Placental pericyte (primary cell): ENCODE results near the genes ADM2 and SYCE3.

DNA sequence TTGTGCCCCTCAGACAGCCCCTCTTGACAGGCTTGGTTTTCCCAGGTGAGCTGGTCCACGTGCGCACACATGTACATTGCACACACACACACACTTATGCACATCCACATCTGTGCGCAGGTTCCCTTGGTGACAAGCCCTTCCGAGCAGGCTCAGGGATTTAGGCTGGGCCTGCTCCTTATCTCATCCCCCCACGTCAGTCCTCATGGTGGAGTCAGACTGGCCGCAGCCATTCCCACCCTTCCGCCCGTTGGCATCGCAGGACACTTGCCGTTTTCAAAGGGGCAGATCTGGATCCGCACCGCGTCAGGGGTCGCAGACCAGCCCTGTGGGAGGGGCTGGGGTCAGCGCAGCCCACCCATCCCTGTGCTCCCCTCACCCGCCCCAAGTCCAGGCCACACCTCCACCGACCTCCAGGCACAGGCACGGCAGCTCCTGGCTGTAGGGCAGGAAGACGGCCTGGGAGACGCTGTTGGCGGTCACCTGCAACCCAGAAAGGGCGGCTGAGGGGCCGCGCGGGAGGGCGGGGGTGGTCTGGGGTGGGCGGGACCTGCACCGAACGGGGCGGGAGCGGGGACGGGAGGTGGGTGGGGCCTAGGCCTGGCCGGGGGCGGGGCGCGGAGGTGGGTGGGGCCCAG is 13.4 kb downstream of the IL17REL start:
- CAGE, long polyA plus RNA = no peak

DNA sequence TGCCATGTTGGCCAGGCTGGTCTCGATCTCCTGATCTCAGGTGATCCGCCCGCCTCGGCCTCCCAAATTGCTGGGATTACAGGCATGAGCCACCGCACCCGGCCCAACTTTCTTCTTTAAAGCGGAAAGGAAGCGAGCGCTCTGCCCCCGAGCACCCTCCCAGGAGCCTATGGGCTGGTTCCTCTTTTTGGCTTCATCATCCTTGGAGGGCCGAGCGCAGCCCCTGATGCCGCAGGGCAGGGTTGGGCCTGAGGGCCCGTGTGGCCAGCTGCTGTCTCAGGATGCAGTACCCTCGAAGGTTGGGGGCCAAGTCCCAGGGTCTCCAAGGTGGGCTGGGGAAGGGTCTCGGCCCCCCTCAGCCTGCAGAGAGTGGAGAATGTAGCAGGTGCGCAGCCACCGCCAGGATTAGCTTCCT is 2.7 kb downstream of the PANX2 start:
- CAGE, long polyA plus RNA = no peak

DNA sequence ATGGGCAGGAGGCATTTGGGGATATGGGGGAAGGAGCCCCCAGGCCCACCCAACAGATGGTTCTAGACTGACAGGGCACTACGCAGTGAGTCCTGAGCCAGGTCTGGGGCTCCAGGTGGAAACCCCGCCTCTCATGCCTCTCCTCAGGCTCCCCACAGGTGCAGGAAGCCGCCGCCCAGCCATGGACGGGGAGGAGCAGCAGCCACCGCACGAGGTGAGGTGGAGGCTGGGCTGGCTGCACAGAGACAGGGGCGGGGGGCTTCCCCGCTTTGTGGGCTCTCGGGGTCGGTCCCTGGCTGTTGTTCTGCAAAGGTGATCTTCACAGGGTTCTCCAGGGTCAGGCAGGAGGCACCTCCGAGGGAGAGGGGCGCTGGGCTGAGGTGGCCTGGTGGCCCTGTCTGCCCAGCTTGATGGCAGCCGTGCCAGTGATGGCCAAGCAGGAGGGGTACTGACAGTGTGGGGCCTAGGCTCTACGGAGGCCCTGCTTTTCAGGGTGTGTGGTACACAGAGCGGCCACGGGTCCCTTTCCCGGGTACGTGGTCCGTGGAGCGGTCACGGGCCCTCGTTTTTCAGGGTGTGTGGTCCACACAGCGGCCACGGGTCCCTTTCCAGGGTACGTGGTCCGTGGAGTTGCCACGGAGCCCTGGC is 7.3 kb downstream of the TRABD start:
- CAGE, long polyA plus RNA = no peak

DNA sequence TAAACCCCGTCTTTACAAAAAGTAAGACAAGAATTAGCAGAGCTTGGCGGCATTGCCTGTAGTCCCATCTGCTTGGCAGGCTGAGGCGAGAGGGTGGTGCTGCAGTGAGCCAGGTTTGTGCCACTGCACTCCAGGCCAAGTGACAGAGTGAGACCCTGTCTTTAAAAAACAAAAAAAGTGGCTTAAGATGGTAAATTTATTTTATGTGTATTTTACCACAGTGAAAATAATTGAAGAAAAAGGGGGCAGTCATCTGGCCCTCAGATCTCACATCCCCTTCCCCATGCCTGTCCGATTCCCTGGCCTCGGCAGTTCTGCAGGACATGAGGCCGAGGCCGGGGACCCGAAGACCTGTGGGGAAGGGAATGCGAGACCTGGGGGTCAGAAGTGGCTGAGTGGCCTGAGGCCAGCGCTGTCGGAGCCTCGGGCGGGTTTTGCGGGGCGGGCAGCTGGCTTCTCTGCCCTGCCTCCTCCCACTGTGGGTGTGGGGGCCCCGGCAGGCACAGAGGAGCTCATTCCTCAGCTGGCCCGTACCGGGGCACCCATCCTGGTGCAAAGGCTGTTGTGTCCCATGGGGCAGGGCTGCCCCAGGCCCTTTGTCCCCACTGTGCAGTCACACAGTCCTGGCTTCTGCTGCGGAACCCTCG is 4.7 kb downstream of the SELENOO start:
- CAGE, long polyA plus RNA = no peak

- CAGE, long polyA plus RNA = no peak
Observed at GRCh38 chr22:50276454-50277079, 6.4 kb upstream of the MAPK11 start.

- CAGE, long polyA plus RNA = no peak
Observed at GRCh38 chr22:50287753-50288324, 17.7 kb upstream of the MAPK11 start.

DNA sequence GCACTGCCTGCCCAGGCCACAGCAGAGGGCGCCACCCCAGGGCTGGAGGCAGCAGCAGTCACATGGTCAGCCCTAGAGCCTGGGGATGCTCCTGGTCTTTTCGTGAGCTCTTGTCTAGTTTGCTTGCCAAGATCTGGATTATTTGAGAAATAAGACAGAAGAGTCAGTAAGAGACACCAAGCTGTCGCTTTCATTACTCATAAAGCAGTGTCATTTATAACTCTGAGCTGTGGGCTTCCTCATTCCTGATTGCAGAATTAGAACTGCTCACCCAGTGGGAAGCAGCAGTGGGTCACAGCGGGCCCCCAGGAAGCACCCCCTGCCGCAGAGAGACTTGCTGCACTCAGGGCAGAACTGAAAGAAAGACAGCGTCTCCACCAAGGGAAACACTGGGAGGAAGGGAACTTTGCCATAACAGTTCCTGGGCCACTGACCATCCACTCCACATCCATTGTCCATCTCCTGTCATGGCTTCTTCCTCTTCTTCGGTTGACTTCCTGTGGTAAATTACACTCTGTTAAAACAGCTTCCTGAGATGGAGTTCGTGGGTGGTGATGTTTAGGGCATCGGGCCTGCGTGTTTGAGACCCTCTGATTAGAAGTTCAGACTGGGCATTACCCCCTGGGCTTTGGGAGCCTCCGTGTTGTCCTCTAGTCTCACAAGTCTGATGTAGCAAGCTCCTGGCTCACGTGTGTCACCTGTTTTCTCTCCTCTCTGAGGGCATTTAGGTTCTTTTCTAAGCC is 56.9 kb downstream of the PPP6R2 start:
- CAGE, long polyA plus RNA = no peak

- CAGE, long polyA plus RNA = no peak
Observed at GRCh38 chr22:50443763-50444938, 30.7 kb downstream of the SBF1 start.

GRCh38 chr22:50473011-50473624 is 1.7 kb downstream of the SBF1 start:
- CAGE, long polyA plus RNA = no peak

GRCh38 chr22:50481124-50481632 is at the start of gene ADM2:
Gene ADM2 (plus strand): TSS chr22:50481543.
- CAGE, long polyA plus RNA = no peak

- CAGE, long polyA plus RNA = no peak
Observed at GRCh38 chr22:50485631-50485972, 1.1 kb upstream of the MIOX start.

- CAGE, long polyA plus RNA = no peak
Observed at GRCh38 chr22:50562803-50563836, at the start of gene SYCE3. Gene SYCE3 (minus strand): TSS chr22:50562919.

DNA sequence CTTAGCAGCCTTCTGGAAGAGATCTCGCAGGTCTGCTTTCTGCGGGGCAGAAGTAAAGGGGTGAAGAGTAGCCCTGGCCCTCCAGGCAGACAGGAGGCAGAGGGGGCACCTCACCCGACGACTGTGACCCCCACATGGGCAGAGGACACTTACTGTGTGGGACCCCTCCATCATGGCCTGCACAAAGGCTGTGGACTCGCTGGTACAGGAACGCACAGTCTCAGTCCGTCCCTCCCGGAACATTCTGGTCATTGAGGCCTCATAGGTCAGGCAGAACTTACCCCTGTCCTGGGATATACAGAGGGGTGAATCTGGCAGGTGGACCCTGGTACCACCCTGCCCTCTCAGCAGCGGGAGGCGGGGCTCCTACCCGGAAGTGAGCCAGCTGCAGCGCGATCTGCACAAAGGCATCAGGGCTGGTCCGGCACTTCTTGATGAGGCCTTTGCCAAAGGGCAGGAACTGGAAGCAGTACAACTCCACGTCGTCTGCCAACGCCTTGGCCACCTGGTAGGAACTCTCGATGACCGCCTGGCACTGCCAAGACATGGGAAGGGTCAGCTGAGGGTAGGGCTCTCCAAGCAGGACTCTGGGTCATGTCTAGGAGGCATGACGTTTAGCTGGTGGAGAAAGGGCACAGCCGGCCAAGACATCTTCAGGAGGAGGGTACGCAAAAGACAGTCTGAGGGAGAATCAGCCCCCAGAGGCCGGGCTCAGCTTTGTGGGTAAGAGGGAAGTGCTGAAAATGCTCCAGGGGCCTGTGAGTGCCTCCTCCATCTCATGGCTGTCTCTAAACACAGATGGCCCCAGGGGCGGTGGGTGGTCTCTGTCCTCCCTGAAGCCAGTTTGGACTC is 7.0 kb downstream of the CPT1B start:
- CAGE, long polyA plus RNA = no peak

DNA sequence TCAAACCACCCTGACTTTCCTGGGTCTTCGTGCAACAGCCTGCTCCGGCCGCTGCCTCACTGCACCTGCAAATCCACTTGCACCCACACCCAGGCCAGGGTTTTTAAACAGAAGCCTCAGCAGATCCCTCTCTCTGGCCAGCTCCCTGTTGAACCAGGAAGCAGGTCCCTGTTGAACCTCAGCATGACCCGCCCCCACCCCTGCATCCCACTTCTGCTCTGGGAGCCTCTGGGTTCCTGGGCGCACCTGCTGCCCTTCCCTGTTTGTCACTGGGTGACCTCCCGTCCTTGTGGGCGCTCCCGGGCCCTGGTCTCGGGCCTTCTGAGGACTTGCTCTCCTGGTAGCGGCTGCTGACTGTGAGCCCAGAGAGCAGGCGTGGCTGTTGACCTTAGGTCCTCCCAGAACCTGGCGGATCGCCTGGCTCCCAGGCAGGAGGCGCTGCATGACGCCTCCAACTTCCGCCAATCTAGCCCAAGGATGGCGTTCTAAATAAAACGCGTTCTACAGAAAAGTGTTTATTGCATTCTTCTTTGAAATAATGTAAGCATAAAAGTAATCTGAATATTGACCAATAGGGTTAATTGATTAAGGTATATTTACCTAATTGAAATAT is 13.0 kb downstream of the MAPK8IP2 start:
- CAGE, long polyA plus RNA = no peak

GRCh38 chr22:50670461-50671115 is 42.6 kb upstream of the ARSA start:
- CAGE, long polyA plus RNA = no peak

DNA sequence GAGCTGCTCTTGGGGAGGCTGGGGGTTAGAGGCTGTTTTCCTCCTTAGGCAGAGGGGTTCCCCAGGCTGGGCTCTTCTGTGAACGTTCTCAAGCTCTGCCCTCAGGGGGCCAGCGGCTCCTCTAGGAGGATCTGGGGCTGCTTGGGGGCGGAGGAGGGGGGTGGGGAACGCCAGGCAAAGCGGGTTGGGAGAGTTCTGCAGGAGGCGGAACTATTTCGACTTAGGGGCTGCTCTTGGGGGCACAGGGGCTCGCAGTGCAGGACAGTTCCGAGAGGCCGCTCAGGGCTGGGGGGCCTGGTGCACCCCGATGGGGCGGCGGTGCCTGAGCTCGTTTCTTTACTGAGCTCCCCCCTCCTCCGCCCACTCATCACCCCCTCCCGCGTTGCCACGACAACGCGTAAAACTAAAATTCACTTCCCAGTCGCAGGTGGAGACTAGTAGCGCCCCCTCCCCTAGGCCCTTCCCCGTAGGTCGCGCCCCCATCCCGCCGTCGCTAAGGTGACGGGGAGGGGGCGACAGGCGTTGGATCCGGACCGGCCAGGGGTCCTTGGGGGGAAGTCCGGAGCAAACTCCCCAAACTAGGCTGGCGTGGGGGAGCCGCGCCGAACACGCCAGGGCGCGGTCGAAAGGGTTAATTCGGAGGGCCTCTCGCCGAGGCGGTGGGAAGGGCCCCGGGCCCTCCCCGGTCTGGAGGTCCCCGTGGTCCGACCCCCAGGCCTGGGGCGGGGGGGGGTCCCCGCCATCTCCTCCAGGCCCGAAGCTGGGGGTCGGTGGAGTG is 45.4 kb upstream of the ARSA start:
- CAGE, long polyA plus RNA = no peak